ENCODE data around the gene BAIAP2.

DNA sequence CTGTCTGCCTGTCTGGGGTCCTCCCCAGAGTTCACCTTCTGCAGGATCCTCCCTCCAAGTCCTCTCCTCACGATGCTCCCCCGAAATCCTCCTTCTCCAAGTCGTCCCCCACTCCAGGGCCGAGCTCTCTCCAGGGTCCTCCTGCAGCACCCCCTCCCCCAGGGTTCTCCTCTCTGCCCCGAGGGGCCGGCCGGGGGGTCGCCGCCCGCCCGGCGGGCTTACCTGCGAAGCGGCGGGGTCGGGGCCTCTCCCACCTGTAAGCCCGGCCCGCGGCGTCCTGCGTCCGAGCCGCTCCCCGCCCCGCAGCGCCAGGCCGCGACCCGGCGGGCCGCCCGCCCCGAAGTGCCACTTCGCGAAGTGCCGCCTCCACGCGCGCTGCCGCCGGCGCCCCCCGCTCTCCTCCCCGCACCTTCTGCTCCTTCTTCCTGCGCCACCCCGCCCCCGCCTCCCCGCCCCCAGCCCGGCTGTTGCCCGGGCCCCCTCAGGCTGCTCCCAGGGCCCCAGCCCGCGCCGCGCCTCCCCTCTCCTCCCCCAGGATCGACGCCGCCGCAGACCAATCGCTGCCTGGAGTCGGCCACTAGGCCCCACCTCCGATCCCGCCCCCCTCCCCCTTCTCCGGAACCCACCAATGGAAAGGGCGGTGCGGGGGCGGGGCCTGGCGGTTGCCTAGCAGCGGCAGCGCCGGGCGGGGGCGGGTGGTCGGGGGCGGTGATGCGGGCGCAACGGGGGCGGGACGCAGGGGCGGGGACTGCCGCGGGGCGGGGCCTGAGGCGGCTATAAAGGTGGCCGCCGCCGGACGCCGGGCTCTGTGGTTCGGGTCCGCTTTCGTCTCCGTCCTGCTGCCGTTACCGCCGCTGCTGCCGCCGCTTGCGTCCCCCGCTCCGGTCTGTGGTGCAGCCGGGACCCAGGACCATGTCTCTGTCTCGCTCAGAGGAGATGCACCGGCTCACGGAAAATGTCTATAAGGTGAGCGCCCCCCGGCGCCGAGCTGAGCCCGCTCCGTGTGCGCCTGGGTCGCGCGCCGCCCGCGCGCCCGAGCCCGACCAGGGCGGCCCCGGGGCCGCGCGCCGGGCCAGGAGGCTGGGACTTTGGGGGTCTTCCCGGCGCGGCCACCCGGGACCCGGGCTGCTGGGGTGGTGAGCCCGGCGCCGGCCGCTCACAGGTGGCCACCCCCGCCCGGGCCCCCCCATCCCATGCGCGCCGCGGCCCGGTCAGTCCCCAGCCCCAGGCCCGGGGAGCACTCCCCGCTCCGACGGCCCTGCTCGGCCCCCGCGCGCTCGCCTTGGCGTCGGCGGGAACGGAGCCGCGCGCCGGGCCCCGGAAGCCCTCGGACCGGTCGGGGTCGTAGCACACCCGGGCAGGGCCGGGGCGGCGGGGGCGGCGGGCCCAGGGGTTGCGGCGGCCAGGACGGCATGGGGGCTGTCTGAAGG lies at the start of gene BAIAP2:
TSS of gene BAIAP2 (plus strand) at position 809 of the 1,430 bp plus-strand sequence.
- PRO-cap, result bidirectional peak, plus-strand start at position 809 of the sequence, minus-strand start at position 542 of the sequence
- RAMPAGE, long total RNA, 4 experiments, result start-site peak on the plus strand in 4 of 4 experiments, centred at positions 807 to 882 of the sequence, 378 to 816 reads per replicate

DNA sequence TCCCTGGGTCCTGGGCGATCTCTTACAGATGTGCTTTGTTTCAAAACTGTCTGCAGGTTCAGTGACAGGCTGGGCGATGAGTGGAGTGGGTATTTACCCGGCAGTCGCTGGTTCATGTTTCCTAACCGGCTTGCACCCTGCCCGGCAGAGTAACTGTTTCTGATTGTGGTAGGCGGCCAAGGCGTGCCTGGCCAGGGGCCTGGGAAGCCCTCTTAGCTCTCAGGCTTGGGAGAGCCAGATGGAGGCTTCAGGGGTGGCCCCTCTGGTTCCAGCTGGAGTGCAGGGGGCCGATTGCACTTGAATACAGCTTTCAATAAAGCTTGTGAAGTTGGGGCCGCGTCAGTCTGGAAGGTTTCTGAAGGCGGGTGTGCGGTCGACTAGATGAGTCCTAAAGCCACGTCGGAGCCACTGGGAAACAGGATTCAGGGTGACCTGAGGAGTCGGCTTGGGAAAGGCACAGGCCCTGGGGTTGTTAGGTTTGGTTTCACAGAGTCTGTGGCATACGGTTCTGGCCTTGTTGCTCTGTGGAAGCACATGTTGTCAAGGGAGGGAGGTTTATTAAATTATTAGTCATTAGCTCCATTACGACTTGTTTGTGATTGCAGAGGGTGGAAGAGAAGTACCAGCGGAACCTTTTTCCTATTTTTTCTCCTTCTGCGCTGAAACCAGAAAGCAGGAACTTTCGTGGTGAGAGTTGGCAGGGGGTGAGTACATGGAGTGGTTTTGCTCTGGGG lies 1.5 kb downstream of the BAIAP2 start:
- PRO-cap, result bidirectional peak, plus-strand start at position 414 of the sequence, minus-strand start at position 355 of the sequence
- RAMPAGE, long total RNA, 4 experiments, result no peak in any of the 4 experiments

GRCh38 chr17:81060166-81060939 lies 25.4 kb downstream of the BAIAP2 start:
- PRO-cap, result no peak
- RAMPAGE, long total RNA, 4 experiments, result no peak in any of the 4 experiments

DNA sequence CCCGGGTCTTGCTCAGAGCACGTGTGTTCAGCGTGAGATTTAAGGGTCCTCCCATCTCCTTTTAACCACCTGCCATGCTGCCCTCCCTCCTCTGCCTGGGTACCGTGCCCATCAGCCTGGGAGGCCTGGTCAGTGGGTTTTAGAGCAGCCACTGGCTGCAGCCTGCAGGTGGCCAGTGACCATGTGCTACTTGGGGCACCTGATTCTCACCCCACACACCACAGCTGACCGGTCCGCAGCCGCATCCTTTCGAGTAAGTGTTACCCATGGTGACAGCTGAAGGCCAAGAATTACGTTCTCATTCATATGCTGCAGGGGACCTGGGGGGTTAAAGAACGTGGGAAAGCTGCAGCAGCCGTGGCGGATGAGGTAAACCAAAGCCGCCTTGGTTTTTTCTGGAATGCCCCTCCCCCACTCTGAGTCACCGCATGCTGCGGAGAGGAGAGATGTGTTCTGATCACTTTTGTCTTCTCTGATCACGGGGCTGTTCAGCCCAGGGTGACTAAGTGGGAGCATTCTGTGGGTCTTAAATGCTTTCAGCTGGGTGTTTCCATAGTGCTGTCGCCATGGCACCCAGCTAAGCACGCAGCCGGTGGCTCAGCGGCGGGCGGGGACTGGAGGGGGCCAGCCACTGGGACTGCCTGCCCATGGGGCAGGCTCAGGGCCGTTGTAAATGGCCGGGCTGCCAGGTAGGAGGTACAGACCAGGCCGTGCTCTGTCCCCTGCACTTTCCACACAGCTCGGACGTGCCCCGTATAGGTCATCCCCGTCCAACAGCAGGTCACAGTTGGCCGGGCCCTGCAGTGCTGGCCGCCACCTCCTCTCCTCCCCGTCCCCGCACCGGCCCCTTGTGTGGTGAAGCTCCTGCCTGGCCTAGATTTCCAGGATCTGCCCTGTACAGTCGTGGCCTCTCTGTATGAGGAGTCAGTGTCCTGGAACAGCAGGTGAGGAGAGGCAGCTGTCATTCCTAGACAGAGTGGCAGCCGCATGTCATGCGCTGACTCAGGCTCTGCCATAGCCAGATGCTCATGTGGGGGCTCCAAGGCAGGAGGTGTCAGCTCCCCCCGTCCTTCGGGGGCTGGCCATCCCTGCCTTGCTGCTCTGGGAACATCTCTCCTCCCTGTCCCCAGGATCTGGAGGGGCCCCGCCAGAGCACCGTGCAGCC lies 60.0 kb downstream of the BAIAP2 start:
- PRO-cap, result no peak
- RAMPAGE, long total RNA, 4 experiments, result no peak in any of the 4 experiments

GRCh38 chr17:81121708-81122415 lies 43.4 kb upstream of the PVALEF start:
- PRO-cap, result no peak
- RAMPAGE, long total RNA, 4 experiments, result no peak in any of the 4 experiments

- PRO-cap, result no peak
- RAMPAGE, long total RNA, 4 experiments, result no peak in any of the 4 experiments
Measured at GRCh38 chr17:81128784-81129566, 36.3 kb upstream of the PVALEF start.

- PRO-cap, result no peak
- RAMPAGE, long total RNA, 4 experiments, result no peak in any of the 4 experiments
Measured at GRCh38 chr17:81196711-81197468, 25.9 kb downstream of the CEP131 start.

GRCh38 chr17:81254638-81255755 lies 15.9 kb downstream of the NDUFAF8 start:
- PRO-cap, result no peak
- RAMPAGE, long total RNA, 4 experiments, result no peak in any of the 4 experiments

DNA sequence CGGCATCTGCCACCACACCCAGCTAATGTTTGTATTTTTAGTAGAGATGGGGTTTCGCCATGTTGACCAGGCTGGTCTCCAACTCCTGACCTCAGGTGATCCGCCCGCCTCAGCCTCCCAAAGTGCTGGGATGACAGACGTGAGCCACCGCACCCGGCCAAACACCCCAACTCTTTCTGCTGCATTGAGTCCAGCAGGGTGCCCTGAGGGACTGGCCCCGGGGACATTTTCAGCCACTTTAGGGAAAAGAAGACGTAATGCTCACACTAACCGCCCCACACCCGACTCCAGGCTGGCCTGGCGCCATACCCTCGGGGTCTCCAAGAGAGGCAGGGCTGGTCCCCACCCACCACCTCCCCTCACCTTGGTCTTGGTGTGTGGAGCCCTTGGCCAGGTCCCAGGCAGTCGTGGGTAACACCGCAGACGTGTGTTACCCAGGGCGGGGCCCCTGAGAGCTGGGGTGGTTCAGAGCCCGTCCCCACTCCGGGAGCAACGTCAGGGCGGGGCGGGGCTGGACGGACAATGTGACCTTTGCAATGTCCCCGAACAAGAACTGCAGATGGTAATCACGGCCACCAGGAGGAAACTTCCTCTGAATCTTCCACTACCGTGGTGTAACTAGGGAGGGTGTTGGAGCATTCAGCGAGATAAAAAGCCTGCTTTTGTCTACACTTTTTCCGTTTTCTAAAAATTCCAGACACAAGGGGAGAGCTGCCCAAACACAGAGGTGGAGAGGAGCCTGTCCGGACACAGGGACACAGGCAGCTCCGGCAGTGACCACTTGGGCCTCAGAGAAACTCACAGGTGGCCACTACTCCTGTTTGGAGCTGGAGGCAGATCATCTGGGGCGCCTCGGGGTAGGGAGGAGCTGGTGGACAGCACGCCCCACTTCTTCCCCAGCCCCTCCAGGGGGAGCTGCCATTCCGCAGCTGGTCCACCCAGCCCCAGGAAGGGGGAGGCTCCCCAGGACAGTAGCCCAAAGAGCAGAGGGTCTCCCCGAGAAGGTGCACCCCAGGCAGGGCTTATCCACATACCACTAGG lies 14.0 kb upstream of the SLC38A10 start:
- PRO-cap, result no peak
- RAMPAGE, long total RNA, 4 experiments, result start-site peak on the minus strand in 1 of 4 experiments, centred at position 435 of the sequence, 7 reads per replicate

GRCh38 chr17:81329251-81330592 lies 34.6 kb upstream of the SLC38A10 start:
- PRO-cap, result no peak
- RAMPAGE, long total RNA, 4 experiments, result no peak in any of the 4 experiments

DNA sequence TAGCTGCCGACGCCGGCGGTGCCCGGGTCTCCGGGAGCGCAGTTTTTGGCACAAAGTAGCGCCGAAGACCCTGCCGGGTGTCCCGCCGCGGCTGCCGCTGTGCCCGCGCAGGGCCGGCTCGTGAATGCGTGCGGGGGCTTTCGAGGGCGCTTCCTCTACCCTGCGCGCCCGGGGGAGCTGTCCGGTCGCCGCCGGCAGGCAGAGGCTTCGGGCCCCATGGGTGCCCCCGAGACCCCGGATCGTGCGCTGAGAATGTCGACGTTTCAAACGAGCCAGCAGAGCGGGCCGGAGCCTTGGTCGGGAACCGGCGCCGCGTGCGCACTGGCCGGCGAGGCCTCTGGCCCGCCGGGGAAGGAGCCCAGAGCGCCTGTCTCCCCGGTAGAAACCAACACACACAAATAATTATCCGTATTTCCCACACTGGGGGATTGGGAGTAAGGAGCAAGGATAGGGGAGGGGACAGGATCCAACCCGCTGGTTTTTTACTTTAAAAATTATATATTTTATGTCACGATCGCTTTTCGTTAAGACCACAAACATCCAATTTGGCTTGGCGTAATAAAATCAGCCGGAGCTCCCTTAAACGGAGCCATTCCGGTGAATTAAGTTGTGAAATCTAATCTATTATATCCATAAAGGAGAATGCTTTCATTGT lies 46.7 kb upstream of the SLC38A10 start:
- PRO-cap, result no peak
- RAMPAGE, long total RNA, 4 experiments, result no peak in any of the 4 experiments

GRCh38 chr17:81393675-81394599 lies 1.3 kb upstream of the BAHCC1 start:
- PRO-cap, result unidirectional peak, minus-strand start at chr17:81393998
- RAMPAGE, long total RNA, 4 experiments, result no peak in any of the 4 experiments

DNA sequence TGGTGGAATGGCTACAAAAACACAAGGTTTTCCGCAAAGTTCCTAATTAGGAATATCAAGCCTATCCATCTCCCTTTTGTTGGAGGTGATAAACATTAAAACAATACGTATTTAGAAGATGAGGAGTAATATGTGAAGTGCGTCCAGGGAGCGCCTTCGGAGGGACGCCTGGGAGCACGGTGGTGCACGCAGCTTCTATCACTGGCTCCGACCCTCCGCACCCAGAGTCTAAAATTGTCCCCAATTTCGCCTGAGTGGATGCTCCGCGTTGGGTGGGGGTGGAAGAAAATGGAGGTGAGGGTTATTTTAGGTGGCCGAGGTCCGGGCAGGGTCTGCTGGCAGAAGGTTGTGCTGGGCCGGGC lies 2.8 kb downstream of the BAHCC1 start:
- PRO-cap, result no peak
- RAMPAGE, long total RNA, 4 experiments, result no peak in any of the 4 experiments

DNA sequence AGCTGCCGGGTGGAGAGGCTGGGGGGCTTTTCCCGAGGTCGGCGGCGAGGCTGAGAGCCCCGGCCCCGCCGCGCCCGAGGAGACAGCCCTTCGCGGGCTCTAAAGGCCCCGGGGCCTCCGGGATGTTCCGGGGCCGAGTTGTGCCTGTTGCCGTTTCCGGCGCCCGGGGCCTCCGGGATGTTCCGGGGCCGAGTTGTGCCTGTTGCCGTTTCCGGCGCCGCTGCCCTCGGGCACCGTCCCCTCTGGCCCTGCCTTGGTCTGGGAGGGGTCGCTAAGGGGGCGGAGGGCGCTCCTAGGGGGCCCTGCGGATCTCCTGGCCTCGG lies 24.4 kb downstream of the ACTG1 start:
- PRO-cap, result no peak
- RAMPAGE, long total RNA, 4 experiments, result no peak in any of the 4 experiments

- PRO-cap, result no peak
- RAMPAGE, long total RNA, 4 experiments, result start-site peak on the minus strand in 2 of 4 experiments, at chr17:81512052-81512361 at its widest, 2,130 to 2,914 reads per replicate
Measured at GRCh38 chr17:81511838-81512402, 679 bp downstream of the ACTG1 start.

- PRO-cap, result no peak
- RAMPAGE, long total RNA, 4 experiments, result no peak in any of the 4 experiments
Measured at GRCh38 chr17:81567171-81567937, 15.2 kb upstream of the FAAP100 start.

DNA sequence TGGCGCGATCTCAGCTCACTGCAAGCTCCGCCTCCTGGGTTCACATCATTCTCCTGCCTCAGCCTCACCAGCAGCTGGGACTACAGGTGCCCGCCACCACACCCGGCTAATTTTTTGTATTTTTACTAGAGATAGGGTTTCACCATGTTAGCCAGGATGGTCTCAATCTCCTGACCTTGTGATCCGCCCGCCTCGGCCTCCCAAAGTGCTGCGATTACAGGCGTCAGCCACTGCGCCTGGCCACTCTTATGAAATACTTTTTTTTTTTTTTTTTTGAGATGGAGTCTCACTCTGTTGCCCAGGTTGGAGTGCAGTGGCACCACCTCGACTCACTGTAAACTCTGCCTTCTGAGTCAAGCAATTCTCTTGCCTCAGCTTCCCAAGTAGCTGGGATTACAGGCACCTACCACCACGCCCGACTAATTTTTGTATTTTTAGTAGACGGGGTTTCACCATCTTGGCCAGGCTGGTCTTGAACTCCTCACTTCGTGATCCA lies 7.9 kb downstream of the NPLOC4 start:
- PRO-cap, result no peak
- RAMPAGE, long total RNA, 4 experiments, result no peak in any of the 4 experiments

GRCh38 chr17:81686785-81687231 lies 3.0 kb downstream of the HGS start:
- PRO-cap, result no peak
- RAMPAGE, long total RNA, 4 experiments, result no peak in any of the 4 experiments

DNA sequence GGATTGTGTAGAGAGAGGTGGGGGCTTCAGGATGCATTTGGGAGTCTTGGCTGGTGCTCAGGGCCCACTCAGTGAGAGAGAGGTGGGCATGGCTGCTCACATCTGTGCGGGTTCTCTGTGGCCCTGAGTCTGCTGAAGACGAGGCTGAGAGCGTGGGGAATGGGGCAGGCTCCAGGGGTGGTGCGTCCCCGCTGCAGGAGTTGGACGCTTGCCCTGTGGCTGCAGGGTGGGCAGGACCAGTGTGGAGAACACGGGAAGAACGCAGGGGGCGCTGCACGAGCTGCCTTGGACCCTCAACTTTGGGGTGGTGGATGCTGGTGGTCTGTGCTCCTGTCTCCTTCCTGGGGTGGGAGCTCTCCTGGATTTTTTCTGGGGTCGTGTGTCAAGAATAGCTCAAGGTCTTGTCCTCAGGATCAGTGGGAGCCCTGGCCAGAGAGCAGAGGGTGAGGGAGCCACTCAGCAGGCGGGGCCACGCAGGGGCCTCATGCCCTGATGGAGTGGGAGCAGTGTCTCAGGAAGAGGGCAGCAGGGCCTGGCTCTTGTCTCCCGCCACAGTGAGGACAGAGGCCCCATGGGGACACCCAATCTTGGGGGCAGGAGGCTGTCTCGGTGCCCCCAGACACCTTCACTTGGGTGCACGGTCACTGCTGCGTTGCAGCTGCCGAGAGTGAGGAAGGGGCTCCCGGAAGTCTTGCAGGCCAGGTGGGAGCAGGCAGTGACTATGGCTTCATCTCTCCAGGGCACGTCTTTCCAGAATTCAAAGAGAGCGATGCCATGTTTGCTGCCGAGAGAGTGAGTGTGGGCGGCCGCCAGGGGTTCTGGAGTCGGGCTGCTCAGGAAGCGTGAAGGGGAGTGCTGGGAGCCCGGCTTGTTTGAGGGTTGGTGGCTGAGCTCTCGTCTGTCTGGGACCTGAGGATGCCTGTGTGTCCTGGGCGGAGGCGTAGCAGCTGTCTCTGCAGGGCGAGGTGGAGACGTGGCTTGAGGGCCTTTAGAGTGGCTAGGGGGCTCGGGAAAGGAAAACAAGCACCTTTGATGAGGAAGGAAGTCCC lies 6.0 kb downstream of the HGS start:
- PRO-cap, result no peak
- RAMPAGE, long total RNA, 4 experiments, result no peak in any of the 4 experiments

DNA sequence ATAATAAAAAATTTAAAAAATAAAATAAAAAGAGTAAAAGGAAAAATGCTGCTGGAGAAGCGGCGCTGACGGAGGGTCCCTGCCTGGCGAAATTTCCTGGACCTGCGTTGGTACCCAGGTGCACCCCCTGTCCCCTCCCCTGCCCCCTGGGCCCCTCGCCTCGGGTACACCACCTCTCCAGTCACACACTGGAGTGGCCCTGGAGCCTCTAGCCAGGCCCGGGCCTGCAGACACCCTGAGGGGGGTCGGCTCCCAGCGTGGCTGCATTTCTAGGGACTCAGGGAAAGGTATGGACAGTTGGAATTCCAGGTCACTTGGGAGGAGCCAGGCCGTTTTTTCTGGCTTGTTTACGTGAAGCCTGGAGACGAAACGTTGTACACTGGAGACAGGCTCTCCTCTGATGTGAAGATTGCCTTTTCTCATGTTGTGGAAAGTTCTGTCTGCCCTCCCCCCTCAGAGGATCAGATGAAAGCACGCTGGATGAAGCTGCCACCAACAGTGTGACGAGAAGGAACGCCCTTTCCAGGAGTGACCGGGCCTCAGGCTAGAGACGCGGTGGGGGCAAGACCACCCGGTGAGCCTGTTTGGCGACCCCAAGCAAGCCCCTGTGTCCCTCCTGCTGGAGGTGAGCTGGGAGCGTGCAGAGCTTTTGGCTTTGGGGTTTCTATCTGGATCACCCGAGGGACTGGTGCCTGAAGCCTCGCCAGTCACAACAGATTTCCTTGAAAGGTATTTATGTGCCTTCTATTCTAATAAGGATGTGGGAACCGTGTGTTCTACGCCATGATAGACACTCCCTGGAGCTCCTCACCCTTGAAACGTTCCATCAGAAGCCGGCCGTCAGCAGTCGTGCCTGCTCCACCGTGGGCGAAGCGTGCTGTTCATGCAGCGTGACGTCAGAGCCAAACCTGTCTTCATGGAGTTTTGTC lies 4.0 kb upstream of the PPP1R27 start:
- PRO-cap, result no peak
- RAMPAGE, long total RNA, 4 experiments, result no peak in any of the 4 experiments